ENCODE measurements around the genes NUBPL and CFL2.

DNA sequence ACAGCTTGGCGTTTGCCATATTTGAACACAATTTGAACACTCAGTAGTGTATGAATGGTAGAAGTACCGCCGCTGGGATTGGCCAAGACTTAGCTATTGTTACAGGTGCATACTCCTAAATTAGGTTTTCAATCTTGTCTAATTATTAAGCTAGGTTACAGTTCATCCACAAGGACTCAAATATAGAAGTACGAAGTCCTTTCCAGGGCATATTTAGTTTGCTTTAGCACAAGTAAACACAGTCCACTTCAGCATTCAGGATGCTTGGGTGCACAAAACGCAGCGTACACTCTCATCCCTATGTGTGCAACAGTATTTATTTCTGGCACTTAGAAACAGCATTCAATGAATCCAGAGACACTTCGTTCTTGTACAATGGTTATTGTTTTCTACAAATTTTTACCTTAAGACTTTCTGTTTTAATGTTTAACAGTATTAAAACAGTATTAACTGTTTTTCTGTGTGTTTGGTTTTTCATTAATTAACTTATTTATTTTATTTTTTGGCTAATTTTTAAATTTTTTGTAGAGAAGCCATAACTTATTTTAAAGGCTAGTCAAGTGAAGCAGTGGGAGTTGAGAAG, 50.6 kb upstream of the HECTD1 start:
- PRO-cap: no peak

DNA sequence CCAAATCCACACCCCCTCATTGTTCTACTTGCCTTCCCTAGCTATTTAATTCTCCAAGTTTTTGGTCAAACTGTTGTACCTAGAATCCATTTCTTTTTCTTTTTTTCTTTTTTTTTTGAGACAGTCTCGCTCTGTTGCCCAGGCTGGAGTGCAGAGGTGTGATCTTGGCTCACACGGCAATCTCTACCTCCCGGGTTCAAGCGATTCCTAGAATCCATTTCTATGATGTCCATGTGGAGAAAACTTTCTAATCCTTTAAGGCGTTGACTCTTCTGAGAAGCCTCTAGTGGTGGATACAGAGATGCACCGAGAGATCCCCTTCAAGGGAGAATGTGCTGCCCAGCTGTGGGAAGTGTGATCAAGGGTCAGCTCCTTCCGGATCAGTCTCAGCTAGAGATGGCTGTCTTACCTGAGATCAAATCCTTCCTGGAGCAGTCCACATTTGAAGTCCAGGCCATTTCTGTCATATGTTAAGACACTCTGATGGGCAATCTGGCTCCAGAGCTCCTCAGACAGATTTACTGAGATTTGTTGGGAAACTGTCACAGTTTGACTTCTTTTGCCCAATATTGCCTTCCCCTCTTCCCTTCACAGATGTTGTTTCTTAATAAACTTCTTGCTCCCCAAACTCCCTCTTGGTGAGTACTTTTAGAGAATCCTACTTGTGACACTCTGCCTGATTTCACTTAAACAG, 92.7 kb upstream of the HECTD1 start:
- PRO-cap: no peak

DNA sequence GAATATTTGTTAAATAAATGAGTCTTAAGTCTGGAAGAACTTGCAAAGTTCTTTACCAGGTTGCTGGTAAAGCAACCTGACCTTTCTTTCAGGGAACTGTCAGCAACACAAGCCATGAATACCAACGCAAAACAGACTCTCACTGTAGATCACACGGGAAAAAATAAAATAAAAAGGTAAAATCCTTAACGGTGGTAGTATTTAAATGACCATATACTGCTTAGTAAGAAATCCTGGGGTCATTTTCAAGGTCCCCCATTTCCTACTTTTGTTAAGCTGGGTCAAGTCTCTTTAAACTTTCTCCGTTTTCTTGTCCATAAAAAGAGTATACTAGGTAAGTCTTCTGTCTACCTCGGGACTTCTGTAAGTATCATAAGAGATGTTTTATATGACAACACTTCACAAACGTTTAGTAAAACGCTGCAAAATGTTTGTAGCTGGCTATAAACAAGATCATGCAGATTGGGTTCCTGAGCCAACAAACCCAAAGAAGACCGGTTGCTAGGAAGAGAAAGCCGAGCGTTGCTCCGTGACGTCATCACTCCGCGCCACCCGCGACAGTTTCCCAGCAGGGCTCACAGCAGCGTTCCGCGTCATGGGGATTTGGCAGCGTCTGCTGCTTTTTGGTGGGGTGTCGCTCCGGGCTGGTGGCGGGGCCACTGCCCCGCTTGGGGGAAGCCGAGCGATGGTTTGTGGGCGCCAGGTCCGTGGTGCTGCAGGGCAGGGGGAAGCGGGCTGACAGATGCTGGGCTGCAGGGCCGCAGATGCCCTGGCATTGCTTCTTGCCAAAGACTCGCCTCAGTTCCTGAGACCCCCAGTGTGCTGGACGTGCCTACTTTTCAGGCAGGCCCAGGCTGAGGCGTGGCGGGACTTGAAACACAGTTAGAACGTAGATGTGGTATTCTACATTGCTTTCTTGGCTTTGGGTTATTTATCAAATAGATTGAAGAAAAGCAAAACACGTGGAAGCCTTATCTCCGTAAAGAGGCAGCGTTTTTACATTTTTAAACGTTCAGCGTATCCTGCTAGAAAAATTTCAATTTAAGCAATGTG, at the start of gene NUBPL:
NUBPL (plus strand) TSS at position 560 of the 1,053 bp plus-strand sequence.
- PRO-cap: bidirectional peak, plus-strand start at position 583 of the sequence, minus-strand start at position 484 of the sequence

- PRO-cap: bidirectional peak, plus-strand start at chr14:32007052, minus-strand start at chr14:32006820
Observed at GRCh38 chr14:32006540-32007133, 70.5 kb upstream of the ARHGAP5 start.

GRCh38 chr14:32077577-32078570, 770 bp downstream of the ARHGAP5 start:
- PRO-cap: no peak

- PRO-cap: no peak
Observed at GRCh38 chr14:32085540-32086701, 8.8 kb downstream of the ARHGAP5 start.

DNA sequence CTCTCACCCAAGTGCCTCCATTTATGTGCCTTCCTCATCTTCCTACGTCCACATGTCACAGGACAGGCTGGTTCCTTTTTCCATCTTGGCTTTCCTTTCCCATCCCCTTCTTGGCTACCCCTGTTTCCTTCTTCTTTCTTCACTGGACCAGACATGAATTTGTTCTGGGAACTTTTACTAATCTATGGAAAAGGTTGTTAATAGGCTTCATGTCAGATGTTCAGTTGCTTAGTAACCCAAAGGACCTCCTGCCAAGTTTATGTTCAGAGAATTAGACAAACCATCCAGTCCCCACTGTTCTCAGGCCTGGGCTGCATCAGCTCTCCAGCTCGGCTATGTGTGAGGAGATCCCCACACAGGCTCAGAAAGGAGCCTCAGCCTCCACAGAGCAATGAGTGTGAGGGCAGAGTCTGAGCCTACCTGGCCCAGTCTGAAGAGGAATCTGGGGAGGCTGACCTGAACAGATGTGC, 78.0 kb downstream of the AKAP6 start:
- PRO-cap: no peak

DNA sequence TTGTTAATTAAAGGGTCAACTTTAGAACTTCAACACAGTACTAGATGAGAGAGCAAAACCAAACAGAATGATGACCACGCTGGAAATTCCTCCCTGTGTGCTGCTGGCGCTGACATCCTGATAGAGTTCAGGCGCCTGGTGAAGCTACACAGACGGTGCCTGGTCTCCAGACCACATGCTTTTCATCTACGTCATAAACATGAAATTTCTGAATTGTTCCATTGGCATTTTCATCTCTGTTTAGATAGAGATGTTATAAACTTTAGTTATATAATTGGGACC, 128.4 kb downstream of the AKAP6 start:
- PRO-cap: no peak

GRCh38 chr14:32623745-32623944, 294.5 kb downstream of the AKAP6 start:
- PRO-cap: no peak

DNA sequence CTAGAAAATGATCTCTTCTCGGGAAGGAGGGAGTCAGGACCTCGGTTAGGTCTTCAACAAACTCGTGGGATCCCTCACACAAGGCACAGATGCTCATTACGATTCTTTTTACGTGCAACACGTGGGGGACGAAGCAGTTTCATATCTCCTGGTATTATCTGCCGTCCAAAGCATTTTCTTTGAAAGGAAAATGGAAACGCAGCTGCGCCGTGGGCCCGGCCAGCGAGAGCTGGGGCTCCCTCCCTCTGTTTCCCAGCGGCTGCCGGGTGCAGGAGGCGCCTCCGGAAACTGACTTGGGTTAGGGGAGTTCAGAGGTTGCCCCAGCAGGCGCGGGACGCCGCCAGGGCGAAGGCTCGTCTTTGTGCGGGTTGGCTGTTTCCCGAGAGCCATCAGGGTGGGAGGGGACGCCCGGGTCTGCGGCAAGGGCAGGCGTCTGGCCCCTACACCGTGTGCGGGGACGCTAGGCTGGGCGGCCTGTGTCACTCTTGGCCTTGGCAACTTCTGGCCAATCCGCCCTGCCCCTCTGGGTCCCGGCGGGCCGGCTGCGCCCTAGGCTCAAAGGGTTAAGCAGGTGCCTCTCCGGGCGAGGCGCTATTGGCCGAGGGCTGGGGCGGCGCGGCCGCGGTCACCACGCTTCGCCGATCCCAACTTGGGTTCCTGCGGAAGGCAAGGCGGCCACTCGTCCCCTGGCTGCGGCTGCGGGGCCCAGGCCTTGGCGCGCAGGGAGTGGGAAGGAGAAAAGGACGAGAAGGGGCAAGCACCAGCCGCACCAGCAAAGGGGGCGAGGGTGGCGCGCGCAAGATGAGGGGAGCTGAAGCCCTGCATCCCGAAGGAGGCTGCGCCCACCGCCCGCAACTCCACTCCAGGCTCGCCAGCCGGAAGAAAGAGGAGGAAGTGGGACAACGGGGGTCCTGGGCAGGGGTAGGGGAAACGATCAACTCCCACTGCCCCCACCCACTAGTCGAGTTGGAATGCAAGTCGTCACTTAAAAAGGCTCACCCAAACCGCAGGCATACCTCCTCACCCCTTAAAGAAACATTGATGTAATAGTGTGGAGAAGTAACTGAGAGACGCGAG, 5.6 kb upstream of the NPAS3 start:
- PRO-cap: no peak

DNA sequence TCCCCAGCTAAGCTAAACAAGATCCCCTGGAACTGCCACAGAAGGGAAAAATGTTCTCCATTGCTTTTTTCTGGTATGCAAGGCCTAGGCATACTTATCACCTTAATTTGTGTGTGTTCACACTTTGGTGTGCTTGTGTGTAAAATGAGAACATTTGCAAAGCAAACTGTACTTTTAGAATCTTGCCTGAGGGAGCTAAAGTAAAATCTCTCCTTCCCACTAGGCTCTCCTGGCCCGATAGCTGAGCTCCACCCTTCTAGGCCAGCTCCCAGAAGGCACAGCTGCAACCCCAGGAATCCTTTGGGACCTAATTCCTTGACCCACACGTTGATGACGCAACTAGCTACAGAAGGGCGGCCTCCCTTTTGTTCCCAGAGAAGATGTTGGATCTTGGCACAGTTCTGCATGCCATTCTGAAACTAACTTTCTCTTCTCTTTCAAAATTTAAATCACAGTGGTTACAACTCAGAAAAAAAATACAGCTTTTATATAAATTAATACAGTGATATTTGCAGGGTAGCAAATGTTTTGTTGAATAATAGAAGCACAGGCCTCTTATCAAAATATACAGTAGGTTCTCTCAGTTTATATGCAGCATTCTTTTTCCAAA, 268.1 kb downstream of the EGLN3 start:
- PRO-cap: no peak

- PRO-cap: no peak
Observed at GRCh38 chr14:33943450-33944001, 7.3 kb downstream of the EGLN3 start.

- PRO-cap: no peak
Observed at GRCh38 chr14:34505820-34506472, 33.6 kb downstream of the EAPP start.

DNA sequence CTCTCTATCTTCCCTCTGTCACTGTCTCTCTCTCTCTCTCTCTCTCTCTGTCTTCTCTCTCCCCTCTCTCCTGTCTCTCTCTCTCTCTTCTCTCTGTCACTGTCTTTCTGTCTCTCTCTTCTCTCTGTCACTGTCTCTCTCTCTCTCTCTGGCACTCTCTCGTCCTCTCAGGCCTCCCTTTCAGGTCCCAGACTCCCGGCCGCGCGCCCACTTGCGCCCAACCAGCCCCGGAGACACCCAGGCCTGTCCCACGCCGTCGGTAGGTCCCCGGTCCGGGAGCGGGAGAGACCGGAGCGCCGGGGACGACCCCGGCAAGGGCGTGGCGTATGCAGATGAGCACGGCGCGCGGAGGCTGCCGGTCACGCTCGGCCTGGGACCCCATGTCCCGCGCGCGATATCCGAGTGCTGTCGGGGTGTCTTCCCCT, 6.7 kb upstream of the EAPP start:
- PRO-cap: no peak

GRCh38 chr14:34713586-34714110, 745 bp downstream of the CFL2 start:
- PRO-cap: bidirectional peak, plus-strand start at chr14:34714015, minus-strand start at chr14:34713776

DNA sequence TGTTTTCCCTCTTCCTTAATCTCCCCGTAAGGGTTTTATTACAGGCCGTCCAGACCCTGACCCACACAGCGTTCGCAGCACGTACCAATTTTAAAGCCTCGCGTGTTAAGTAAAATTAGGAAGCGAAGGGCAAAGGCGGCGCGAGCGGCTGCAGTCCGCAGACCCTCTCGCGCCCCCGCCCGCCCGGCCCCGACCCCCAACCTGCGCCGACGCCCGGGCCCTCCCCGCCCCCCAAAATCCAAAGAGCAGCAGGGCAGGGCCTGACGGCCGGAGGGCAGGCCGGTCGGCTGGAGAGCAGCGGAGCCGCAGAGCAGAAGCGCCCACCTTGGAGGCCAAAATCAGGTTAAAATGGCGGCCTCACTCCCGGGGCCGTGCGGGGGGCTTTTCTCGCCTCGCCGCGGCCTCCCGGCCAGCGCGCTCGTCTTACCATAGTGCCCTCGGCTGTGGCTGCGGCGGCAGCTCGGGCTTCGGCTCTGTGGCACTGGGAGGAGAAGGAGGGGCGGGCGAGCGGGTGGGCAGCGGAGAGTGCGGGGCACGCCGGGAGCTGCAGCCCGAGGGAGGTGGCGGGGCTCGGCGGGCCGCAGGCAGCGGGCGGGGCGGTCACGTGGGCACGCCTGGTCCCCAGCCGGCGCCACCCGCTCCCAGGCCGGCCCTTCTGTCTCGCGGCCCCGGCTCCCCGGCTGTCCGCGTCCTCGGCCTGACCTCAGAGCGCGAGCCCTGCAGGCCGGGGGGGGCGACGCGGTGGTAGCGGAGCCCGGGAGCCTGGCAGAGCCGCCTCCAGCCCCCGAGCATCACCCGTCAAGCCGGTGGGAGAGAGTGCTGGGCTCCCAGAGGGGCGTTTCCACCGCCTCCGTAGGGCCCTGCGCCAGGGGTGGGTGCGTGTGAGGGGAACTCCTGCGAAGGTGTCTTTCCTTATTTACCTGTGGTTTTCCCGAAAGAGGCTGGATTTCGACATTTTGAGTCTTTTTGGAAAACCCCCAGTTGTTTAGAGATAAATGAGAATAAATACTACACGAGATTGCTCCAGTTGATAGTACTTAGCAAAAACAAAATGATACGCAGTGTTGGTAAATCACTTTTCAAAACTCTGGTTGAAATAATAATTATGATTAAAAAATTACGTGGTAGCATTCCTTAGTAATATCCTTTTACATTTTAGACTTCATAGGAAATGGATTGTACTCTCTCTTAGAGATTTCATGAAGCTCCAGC, at the start of gene CFL2:
CFL2 (minus strand) TSS at position 483 of the 1,212 bp plus-strand sequence.
- PRO-cap: unidirectional peak, plus-strand start at position 118 of the sequence; bidirectional peak, plus-strand start at position 261 of the sequence, minus-strand start at position 188 of the sequence; bidirectional peak, plus-strand start at position 652 of the sequence, minus-strand start at position 483 of the sequence; unidirectional peak, minus-strand start at position 801 of the sequence

DNA sequence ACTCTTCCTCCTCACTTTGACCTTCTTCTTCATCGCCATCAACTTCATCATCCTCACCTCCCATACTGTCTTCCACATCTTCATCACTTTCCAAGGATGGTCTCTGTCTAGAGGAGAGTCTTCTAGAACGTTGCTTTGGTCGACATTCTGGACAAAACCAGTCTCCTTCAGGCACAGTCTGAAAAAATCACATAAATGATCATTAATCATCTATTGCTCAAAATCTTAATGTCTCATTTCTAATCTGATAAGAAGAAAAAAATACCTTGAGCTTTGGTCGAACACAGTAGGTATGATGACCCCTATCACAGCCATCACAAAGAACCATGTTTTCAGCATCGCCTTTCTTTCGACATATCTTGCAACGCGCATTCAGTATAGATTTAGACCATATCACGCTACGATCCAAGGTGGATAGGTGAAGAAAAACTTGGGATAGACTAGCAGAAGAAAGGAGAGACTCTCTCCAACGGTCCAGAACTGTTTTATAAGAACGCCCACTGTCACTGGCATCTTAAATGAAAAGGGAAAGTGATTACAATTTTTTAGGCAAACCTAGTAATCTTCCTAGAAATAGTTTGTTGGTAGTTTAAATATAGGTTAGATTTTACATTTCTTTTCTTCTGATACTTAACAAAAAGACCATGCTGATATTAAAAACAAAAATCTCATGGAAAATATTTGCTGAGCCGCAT, 50.5 kb upstream of the CFL2 start:
- PRO-cap: no peak

GRCh38 chr14:34981313-34981739, 1.5 kb upstream of the SRP54 start:
- PRO-cap: no peak

GRCh38 chr14:34983181-34983638, 418 bp downstream of the SRP54 start:
- PRO-cap: no peak

- PRO-cap: no peak
Observed at GRCh38 chr14:35028950-35029750, 16.9 kb upstream of the FAM177A1 start.